Non-pigmented ciliary epithelial cell (primary cell): ENCODE measurements around the gene TMEM129.

DNA sequence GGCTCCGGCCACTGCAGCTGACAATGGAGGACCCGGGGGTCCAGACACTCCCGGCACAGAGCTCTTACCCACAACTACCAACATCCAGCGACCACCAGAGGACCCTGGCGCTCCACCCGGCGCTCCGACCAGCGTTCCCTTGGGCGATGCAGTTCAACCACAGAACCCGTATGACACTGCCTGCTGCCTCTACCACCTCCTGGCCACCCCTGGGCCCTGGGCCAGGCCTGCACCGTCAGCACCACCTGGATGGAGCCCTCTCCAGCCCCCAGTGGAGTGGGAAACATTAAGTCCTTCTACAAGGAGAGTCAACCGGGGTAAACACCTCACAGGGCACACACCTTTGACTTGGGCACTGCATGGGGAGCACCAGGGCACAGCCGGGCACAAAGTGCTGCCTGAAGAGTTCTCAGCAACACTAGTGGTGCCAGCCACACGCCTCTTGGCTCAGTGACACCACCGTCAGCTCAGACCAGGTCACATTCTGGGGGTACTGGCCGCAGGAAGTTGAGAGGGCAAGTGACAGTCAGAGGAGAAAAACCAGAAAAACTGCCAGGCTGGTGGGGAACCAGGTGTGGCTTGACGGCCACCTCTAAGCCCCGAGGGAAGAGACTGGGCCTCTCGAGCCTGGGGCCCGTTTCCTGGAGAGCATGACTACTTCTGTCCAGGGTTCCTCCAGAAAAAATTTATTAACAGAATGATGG lies 2.6 kb downstream of the CTBP1 start:
- RRBS = 73% methylated on average over 7 of the region's 21 CpGs

DNA sequence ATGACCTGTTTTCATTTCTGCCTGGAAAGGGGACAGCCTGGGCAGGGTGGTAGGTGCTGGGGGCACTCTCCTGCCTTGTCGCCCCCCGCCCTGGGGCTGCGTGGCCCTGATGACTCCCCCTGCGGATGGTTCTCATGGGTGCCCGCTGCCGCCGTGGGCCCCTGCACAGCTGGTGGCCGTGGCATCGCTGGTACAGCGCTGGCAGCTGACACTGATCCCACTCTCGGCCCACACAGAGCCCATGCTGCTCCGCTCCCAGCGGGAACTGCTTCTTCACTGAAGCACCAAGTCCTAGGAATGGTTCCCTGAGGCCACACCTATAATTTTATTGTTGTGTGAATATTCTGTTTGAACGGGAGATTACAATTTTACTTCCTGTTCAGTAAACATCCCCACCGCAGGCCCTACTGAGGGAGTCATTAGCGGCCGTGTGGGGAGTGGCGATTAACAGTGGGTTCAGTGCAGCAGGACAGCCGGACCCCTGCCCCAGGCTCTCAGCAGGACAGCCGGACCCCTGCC lies 138.6 kb upstream of the NKX1-1 start:
- RRBS = no CpG with 5 or more reads among the region's 20 CpGs

GRCh38 chr4:1568712-1569330 lies 115.3 kb downstream of the FAM53A start:
- RRBS = 82% methylated on average over 8 of the region's 44 CpGs

- RRBS = no CpG with 5 or more reads among the region's 9 CpGs
These were observed 102.9 kb downstream of the FAM53A start for GRCh38 chr4:1581221-1581659.

- RRBS = 57% methylated on average over 4 of the region's 24 CpGs
These were observed 79.2 kb downstream of the FAM53A start for GRCh38 chr4:1604802-1605400.

- RRBS = under 1% methylated on average over 4 of the region's 43 CpGs
These were observed at the start of gene TMEM129 for GRCh38 chr4:1721022-1721412. Gene TMEM129, minus strand, starts transcription at chr4:1721323.

DNA sequence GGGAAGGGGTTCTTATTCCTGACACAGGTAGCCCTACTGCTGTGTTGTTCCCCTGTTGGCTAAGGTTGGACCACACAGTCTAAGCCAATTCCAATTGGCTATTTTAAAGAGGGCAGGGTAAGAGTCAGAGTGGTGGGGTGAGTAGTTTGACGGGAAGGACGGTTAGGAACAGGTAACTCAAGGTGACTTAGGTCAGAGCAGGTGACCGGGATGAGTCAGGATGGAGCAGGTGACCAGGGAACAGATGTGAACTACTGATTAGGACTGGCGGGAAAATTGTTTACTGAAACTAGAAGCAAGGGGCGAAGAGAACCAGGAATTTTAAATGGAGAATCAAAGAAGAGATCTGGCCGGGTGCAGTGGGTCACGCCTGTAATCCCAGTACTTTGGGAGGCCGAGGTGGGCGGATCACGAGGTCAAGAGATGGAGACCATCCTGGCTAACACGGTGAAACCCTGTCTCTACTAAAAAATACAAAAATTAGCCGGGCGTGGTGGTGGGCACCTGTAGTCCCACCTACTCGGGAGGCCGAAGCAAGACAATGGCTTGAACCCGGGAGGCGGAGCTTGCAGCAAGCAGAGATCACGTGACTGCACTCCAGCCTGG lies 17.5 kb downstream of the TACC3 start:
- RRBS = no CpG with 5 or more reads among the region's 18 CpGs

GRCh38 chr4:1750754-1751264 lies 29.5 kb downstream of the TACC3 start:
- RRBS = 84% methylated on average over 4 of the region's 10 CpGs

DNA sequence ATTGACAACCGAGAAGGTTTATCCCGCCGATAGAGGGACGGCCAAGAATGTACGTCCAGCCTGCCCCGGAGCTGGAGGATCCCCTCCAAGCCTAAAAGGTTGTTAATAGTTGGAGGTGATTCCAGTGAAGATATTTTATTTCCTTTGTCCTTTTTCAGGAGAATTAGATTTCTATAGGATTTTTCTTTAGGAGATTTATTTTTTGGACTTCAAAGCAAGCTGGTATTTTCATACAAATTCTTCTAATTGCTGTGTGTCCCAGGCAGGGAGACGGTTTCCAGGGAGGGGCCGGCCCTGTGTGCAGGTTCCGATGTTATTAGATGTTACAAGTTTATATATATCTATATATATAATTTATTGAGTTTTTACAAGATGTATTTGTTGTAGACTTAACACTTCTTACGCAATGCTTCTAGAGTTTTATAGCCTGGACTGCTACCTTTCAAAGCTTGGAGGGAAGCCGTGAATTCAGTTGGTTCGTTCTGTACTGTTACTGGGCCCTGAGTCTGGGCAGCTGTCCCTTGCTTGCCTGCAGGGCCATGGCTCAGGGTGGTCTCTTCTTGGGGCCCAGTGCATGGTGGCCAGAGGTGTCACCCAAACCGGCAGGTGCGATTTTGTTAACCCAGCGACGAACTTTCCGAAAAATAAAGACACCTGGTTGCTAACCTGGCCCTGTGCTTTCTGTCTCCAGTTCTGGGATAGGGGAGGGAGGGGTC lies 15.3 kb downstream of the FGFR3 start:
- RRBS = no CpG with 5 or more reads among the region's 17 CpGs

DNA sequence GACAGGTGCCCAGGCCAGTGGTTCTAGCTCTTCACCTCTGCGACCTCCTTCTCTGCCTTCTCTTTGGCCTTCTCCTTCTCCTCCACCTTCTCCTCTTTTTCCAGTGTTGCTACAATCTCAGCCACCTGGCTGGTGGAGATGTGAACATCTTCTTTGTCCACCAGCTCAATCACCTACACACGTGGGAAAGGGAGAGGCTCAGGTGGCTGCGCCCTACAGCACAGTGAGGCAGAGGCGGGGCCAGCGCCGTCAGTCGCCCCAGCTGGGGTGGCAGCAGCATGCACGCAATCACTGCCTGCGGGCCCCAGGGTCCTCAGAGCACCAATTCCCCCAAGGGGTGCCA lies 21.3 kb downstream of the FGFR3 start:
- RRBS = no CpG with 5 or more reads among the region's 9 CpGs

GRCh38 chr4:1816258-1817131 lies 23.4 kb downstream of the FGFR3 start:
- RRBS = no CpG with 5 or more reads among the region's 26 CpGs

- RRBS = 2% methylated on average over 24 of the region's 53 CpGs
These were observed 658 bp downstream of the LETM1 start for GRCh38 chr4:1855154-1855841.

DNA sequence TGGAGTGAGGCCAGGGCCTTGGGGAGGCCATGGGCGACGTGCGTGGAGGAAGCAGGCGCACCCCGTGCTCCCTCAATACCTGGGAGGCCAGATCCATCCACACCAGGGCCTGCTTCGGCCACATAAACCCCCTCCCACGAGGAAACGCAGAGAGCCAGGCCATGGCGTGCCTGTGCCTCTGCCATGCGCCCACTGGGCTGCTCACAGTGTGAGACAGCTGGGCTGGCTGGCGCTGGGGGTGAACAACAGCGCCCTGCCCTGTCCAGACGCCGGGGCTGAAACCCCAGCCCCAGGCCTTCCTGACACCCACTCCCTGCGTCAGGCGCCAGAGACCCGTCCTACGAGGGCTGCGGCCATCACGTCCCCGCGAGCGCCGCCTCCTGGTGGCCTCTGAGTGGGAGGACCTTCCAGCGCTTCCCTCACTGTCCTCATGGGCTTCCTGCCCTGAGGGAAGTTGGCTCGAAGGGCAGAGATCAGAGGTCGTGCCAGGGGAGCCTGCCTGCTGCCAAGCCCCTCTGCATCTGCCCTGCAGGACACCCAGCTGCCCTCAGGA lies 16.4 kb downstream of the NELFA start:
- RRBS = no CpG with 5 or more reads among the region's 27 CpGs

DNA sequence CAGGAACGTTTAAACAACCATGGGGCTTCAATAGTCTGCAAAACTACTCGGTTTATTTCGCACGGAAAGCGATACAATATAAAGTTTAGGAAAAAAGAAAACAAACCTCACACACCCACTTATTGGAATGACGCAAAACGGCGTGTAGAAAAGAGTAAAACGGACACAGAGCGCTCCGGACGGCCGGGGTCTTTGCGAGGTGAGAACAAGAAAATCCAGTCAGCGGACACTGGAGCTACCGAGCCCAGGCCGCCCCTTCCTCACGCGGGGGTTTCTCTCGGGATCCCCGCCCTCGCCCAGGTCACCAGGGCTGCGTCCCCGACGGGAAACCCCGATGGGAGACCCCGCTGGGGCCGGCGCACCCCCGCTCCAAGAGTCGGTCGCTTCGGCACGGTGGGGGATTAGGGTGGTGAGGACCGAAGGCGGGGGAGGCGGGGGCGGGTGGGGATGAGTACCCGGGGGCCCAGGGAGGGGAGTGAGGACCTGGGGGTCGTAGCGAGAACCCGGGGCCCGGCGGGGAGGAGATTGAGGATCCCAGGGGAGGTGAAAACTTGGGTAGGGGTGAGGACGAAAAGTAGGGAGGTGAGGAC lies 822 bp downstream of the NELFA start:
- RRBS = 3% methylated on average over 13 of the region's 45 CpGs

DNA sequence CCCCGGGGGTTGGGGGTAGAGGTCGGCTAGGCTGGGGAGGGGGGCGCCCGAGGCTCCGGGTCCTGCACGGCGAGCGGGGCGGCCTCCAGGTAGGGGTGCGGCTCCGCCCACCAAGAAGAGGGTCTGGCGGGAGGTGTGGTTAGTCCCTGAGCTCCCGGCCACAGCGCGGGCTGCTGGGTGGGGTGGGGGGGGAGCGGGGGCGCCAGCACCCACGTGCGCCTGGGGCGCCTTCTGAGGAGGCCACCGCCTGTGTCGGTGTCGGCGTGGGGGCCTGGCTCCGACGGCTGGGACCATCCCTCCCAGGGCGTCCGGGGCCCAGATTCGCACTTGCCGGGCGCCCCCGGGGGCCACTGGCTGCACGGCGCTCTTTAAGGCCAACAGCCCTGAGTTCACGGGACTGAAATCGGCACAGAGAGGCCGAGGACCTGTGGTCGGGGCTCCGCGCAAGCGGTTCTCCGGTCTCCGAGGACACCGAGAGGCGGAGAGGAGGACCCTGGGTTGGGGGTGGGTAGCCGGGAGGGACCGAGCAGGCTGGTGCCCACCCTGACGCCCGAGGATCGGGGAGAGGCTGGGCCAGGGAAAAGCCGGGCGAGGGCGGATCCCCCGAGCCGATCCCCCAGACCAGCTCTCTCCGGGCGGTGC lies 707 bp upstream of the C4orf48 start:
- RRBS = 2% methylated on average over 30 of the region's 57 CpGs

- RRBS = 2% methylated on average over 25 of the region's 85 CpGs
These were observed 635 bp downstream of the C4orf48 start for GRCh38 chr4:2042171-2043089.

DNA sequence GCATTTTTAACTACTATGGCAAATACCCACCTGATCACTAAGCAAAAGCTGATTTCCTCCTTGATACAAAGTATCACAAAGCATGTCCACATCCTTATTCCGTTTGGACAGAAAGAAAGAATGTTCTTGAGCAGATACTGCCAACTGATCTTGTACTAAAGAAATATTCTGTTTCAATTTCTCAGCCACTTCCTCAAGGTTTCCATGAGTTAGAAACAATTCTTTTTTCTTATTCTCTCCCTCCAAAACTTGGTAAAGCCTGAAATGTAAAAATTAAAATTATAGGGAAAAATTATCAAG lies 5.8 kb downstream of the HAUS3 start:
- RRBS = no CpG with 5 or more reads among the region's 1 CpG

DNA sequence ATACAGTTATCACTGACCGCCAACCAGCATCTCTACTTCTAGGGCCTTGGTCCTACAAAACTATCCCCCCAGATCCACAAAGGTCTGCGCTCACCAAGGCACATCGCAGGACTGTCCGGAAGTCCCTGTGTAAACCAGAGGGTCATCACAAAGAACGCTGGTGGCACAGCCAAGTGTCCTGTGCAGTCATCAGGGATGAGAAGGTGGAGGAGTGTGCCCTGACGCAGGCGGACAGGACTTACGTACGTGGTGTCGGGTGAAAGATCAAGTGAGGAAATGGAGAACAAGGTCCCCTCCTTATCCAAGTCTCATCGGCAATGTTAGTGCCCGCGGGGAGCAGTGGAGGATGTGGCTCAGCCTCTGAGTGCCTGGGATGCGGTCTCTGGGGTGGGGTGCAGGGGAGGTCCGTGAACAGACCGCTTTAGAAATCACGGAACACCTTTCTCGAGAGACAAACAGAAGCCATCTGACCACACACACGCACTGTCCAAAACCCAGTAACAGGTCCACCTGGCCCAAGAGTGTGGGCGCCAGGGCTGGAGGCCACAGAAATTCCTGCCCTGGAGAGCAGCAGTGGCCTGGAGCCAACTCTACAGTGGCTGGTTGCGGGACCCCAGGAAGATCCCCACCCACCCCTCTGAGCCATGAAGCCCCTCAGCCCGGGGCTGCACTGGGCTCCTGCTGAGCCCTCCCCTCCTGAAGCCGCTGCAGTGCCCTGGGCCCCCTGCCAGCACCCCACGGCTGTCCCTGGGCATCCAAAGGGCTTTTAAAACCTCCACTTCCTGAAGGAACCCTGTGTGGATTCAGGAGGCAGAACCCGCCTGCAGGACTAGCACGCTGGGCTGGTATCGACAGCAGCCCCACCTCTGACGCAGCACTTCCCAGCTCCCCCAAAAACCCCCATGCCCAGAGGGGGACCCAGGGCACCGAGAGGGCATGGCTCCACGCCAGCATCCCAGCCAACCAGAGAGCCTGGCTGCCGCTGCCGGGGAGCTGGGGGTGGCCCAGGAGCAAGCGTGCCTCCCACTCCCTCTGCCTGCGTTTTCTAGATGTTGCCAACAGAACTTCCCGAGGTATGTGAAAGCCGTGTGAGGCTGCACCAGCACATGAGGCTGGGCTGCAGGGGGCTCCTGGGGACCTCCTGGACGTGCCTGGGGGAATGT lies 6.6 kb downstream of the MXD4 start:
- RRBS = no CpG with 5 or more reads among the region's 37 CpGs

GRCh38 chr4:2363183-2364110 lies 55.0 kb downstream of the ZFYVE28 start:
- RRBS = no CpG with 5 or more reads among the region's 16 CpGs

DNA sequence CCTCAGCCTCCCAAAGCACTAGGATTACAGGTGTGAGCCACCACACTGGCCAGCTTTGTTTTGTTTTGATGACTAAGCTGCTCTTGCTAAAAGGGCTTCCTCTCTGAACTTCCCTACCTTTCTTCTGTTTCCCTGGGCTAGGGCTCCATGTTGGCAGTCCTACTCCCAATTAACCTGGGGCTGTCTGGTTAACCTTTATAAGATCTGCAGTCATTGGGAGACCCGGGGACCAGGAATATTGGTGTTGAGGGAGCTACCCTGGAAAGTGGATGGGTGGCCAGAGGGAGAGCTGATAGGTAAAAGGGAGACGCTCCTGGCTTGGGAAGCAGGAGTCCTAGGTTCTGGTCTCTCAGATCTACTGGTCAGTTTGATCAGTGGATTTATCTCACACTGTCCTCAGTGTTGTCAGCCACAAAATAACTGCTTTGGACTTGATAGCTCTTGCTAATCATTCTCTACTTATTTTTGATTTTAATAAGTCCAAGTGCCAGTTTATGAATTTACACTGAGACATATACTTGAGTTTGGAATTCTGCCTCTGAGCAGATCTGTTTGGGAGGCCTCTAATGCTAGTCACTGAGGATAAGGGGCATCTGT lies 33.2 kb upstream of the FAM193A start:
- RRBS = no CpG with 5 or more reads among the region's 2 CpGs